Measurements from ENCODE around the genes RDH13, SYT5, TMEM238 and C19orf85.

DNA sequence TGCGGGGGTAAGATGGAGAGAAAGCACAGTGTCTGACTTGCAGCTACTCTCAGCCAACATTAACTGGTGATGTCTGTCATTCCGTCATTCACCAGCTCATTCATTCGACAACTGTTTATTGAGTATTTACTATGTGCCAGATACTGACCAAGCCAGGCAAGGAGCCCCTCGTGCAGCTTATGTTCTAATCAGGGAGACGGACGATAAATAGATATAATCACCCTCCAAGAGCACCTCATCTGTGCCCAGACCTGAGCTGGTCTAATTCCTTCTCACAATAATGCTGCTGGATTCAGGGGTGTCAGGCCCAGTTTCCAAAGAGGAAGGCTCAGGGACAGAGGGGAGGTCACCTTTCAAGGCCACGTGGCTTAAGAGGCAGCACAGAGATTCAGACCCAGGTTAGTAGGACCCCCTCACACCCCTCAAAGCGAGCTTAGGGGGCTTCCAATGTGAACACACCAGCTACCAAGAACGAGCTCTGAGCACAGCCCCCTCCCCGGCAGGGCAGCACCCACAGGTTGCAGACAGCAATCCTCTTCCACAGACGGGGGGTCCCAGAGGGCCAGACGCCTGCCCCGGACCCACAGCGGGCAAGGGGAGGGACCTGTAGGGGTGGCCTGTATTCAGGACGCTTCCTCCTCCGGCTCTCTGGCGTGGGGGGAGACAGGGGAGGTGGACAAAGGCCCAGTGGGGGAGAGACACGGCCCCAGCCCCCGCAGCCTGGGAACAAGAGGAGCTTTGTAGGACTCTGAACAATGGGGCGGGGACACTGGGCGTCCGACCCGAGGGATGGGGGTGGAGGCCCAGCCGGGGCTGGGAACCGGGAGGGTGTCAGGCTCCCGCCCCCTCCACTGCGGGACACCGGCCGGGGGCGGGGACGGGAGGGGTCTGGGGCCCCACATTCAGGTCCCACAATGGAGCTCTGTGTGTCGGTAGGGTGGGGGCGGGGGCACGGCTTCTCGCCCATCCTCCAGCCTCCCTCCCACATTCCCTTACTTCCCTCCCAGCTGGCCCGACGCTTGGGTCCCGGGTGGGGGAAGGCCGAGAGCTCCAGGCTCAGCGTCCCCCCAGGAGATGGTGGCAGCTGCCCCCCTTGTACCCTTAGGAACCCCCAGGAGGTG is 4.8 kb downstream of the TTYH1 start:
- PRO-cap: unidirectional peak, minus-strand start at position 650 of the sequence; unidirectional peak, plus-strand start at position 1,022 of the sequence
- RAMPAGE, long total RNA, 3 experiments: no peak in any of the 3 experiments

DNA sequence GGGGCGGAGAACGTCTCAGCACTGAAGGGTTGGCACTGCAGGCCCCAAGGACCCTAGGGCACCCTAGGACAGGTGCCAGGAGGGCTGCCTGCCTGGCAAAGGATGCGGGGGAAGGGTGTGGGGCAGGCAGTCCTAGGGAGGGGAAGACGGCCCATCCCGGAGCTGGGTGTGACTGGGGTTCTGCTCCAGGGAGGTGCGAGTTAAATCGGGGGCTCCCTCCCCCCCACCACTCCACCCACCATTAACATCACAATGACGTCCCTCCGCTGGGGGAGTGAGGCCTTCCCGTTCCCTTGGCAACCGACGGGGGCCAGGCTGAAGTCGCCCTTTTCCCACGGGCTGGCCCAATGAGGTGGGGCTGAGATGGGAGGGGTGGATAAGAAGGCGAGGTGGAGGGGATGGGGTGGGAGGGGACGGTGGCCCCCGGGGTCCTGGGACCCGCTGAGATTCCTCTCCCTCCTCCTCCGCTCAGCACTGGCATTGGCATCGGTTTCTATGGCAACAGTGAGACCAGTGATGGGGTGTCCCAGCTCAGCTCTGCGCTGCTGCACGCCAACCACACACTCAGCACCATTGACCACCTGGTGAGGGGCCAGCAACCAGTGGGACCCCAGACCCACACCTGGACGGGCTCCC is 5.7 kb downstream of the TTYH1 start:
- PRO-cap: unidirectional peak, plus-strand start at position 296 of the sequence
- RAMPAGE, long total RNA, 3 experiments: no peak in any of the 3 experiments

DNA sequence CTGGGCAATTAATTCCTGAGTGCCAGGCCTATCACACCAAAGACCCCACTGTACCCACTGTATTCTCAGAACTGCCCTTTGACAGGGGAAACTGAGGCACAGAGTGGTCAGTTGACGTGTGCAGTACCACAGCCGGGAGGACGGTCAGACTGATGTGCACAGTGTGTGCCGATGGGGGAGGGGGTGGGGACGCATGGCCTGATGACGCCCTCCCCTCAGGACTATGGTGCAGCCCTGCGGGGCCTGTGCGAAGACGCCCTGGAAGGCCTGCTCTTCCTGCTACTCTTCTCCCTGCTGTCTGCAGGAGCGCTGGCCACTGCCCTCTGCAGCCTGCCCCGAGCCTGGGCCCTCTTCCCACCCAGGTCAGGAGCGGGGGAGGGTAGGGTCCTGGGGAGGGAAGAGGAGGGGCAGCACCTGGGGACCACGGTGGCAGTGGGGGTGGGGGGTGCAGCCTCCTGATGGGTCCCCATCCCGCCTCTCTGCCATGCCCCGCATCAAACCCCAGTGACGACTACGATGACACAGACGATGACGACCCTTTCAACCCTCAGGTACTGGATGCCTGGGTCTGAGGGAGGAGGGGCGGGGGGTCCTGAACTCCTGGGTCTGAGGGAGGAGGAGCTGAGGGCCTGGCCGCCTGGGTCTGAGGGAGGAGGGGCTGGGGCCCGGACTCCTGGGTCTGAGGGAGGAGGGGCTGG is 13.5 kb upstream of the LENG8 start:
- PRO-cap: no peak
- RAMPAGE, long total RNA, 3 experiments: no peak in any of the 3 experiments

DNA sequence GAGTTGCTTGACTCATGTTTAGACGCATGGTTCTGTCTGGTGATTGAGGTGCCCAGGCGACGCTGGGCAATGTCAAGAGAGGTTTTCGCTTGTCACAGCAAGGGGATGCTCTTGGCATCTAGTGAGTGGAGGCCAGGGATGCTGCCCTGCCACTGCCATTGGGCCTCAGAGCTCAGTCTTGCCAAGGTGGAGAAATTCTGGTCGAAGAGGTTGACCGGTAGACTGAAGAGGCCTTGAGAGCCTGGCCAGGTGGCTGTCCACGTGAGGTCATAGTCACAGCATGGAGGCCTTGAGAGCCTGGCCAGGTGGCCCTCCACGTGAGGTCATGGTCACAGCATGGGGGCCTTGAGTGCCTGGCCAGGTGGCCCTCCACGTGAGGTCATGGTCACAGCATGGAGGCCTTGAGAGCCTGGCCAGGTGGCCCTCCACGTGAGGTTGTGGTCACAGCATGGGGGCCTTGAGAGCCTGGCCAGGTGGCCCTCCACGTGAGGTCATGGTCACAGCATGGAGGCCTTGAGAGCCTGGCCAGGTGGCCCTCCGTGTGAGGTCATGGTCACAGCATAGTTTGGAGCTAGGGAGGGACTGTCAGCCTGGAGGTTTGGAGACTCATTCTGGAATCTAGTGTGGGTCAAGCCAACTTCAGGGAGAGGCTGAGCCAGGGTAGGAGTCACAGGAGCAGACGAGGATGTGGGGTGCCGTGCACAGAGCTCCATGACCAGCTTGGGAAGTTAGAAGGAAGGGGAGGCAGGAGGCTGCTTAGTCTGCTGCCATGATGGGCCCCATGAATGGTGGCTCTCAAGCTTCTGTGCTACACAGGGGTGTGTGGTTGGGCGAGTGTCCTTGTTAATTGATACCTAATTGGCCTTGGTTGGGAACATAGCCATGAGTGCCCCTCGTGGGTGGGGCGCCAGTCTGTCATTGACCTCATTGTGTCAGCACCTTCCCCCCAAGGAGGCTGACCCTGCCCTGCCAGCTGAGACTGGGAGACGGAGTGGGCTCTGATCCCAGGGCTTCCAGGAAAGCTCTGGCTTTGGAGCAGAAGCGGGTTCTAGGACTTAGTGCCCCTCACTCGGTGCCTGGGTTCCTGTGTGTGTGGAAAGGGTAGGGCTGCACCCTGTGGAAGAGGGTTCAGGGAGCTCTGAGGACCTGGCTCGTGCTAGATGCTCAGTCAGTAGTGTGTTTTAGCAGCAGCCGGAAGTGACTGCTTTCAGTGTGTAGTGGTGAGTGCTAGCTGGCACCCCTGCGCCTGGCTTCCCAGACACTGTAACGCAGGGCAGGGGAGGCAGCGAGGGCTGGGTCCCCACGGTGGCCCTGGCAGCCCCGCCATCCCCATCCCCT is 4.0 kb downstream of the LENG9 start:
- PRO-cap: no peak
- RAMPAGE, long total RNA, 3 experiments: start-site peak on the plus strand in 1 of 3 experiments, centred at position 295 of the sequence, 396 reads per replicate

DNA sequence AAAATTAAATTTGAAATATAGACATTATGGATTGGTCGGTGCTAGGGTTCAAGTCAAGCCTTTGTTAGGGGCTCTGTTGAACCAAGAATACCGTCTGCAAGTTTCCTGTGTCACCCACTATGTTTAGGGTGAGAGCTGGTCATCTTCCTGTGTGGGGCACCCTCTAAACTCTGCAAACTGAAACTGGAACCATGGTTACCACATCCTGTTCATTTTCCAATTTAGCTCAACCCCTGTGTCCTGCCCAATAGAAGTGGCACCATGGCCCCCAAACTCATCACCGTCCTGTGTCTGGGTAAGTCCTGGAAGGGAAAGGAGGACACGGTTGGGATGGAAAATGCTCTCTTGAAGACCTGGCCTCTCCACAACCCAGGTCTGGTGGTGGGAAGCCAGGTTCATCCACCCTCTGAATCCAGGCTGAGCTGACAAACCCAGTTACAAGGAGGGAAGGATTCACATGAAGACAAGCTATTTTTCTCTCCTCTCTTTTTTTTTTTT is 30.0 kb downstream of the LAIR2 start:
- PRO-cap: no peak
- RAMPAGE, long total RNA, 3 experiments: no peak in any of the 3 experiments

DNA sequence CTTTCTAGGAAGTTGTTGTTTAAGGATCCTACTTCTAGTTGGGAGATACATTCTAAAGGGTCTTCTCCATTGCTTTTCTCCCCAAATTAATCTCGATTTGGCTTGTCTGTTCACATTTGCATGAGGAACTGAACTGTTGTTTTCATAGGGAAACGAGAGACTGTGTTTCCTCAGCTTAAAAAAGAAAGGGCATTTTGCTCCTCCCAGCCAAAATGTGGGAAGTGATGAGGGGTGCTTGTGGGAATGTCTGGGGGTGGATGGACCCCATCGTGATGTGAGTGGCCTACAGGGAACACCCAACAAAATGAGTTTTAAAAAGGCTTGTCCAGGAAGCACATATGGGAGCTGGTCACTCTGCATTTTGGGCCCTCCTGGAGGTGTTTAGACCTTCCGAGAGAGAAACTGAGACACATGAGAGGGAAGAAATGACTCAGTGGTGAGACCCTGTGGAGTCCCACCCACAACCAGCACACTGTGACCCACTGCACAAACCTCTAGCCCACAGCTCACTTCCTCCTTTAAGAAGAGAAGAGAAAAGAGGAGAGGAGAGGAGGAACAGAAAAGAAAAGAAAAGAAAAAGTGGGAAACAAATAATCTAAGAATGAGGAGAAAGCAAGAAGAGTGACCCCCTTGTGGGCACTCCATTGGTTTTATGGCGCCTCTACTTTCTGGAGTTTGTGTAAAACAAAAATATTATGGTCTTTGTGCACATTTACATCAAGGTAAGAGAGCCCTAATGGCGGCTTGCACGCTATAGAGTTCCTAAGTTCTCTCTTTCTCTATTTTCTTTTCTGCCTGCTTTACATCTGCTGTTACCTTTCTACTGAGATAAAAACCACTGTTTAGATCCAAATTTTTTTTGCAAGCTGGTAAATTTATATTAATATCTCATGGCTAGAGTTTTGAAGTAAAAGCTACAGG is 13.4 kb upstream of the LILRB1 start:
- PRO-cap: no peak
- RAMPAGE, long total RNA, 3 experiments: no peak in any of the 3 experiments

DNA sequence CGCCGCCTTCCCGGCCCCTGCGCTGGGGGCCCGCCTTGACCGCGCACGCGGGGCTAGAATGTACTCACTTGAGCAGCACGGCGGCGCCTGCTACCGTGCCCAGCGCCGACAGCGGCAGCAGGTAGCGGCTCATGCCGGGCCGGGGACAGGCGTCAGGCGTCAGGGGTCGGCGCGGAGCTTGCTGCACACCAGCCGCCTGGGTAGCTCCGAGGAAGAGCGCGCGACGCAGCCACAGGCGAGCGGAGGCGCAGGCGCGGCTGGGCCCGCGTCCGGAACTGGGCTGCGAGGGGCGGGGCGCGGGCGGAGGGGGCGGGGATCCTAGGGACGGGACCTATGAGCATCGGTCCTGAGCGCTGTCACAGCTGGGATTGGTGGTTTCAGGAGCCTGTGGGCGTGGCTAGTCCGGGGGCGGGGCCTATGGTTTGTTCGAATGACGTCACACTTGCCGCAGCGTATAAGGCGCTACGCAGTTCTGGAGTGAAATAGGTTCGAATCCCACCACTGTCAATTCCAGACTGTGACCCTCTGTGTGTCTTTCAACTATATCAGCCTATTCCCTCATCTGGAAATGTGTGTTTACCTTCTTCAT is at the start of gene RDH13:
Gene RDH13, minus strand, starts transcription at position 249 of the 589 bp plus-strand sequence.
- PRO-cap: unidirectional peak, minus-strand start at position 244 of the sequence
- RAMPAGE, long total RNA, 3 experiments: start-site peak on the minus strand in 2 of 3 experiments, centred at positions 231 to 246 of the sequence, 33 to 41 reads per replicate

GRCh38 chr19:55080860-55082104 is 5.6 kb downstream of the EPS8L1 start:
- PRO-cap: no peak
- RAMPAGE, long total RNA, 3 experiments: no peak in any of the 3 experiments

GRCh38 chr19:55082305-55082801 is 6.7 kb downstream of the EPS8L1 start:
- PRO-cap: no peak
- RAMPAGE, long total RNA, 3 experiments: no peak in any of the 3 experiments

DNA sequence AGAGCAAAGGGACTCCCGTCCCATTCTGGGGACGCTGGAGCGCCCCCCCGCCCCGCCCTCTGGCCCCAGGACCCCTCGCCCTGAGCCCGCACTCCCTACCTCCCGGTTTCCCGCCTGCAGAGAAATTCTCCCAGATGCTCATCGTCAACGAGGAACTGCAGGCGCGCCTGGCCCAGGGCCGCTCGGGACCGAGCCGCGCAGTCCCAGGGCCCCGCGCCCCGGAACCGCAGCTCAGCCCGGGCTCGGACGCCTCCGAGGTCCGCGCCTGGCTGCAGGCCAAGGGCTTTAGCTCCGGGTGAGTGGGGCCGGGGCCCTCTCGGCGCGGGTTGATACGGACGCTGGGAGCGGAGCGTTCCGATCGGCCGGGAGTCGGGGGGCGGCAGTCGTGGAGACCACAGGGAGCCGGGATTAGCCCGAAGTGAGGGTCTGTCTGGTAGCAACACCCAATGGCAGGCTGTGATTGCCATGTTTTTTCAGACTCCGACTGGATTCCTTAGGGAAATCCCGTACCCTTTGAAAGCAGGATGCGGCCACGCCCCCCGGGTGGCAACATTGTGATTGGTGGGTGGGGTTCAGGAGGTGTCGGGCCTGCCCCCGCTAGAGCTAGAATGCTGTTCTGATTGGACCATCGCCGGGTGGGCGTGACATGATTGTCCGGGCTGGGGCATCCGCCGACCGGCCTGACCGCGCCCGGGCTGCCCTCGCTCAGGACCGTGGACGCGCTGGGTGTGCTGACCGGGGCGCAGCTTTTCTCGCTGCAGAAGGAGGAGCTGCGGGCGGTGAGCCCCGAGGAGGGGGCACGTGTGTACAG is 11.1 kb downstream of the EPS8L1 start:
- PRO-cap: bidirectional peak, plus-strand start at position 708 of the sequence, minus-strand start at position 486 of the sequence
- RAMPAGE, long total RNA, 3 experiments: no peak in any of the 3 experiments

DNA sequence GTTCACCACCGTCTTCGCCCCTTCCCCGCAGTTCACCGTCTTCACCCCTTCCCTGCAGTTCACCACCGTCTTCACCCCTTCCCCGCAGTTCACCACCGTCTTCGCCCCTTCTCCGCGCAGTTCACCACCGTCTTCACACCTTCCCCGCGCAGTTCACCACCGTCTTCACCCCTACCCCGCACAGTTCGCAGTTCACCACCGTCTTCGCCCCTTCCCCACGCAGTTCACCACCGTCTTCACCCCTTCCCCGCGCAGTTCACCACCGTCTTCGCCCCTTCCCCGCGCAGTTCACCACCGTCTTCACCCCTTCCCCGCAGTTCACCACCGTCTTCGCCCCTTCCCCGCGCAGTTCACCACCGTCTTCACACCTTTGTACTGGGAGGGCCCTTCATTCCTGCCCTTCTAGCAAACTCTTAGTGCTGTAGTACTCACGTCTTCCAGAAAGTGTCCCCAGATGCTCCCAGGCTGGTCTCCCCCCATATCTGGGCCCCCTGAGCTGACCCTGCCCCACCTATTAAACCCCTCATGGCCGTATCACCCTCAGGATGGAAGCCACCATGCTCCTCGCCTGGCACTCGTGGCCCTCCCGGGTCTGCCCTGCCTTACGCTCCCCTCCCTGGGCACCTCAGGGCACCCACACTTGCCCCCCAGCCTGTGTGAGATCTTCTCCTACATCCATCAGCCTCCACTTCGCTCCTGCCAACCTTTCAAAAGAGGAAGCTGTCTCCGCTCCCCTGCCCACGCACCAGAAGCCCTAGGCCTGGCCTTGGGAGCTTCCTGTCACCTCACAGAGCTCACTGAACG is 19.9 kb downstream of the PPP1R12C start:
- PRO-cap: no peak
- RAMPAGE, long total RNA, 3 experiments: no peak in any of the 3 experiments

- PRO-cap: no peak
- RAMPAGE, long total RNA, 3 experiments: no peak in any of the 3 experiments
These were observed at the start of gene SYT5 for GRCh38 chr19:55179708-55180678. SYT5 (minus strand) TSS chr19:55180289.

GRCh38 chr19:55383380-55384505 is at the start of gene TMEM238:
TMEM238 (minus strand) TSS chr19:55384292.
- PRO-cap: unidirectional peak, plus-strand start at chr19:55383861; unidirectional peak, plus-strand start at chr19:55383893; unidirectional peak, minus-strand start at chr19:55384279
- RAMPAGE, long total RNA, 3 experiments: no peak in any of the 3 experiments

GRCh38 chr19:55384506-55384840 is 381 bp upstream of the TMEM238 start:
- PRO-cap: no peak
- RAMPAGE, long total RNA, 3 experiments: no peak in any of the 3 experiments

DNA sequence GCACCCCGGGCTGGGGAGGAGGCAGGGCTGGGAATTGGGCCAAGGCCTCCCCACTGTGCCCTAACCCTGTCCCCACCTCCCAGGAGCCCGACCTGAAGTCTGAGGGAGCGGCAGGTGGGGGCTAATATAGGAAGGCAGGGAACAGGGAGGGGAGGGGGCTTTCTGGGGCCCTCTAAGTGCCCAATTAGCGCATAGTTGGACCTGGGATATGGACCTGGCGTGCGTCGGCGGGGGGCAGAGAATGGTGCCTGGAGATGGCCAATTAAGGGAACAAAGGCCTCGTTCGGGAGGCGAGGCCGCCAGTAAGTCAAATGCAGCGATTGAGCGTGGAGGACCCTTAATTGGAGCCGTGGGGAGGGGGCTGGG is at the start of gene C19orf85:
Gene C19orf85, minus strand, starts transcription at position 101 of the 366 bp plus-strand sequence.
- PRO-cap: no peak
- RAMPAGE, long total RNA, 3 experiments: no peak in any of the 3 experiments

DNA sequence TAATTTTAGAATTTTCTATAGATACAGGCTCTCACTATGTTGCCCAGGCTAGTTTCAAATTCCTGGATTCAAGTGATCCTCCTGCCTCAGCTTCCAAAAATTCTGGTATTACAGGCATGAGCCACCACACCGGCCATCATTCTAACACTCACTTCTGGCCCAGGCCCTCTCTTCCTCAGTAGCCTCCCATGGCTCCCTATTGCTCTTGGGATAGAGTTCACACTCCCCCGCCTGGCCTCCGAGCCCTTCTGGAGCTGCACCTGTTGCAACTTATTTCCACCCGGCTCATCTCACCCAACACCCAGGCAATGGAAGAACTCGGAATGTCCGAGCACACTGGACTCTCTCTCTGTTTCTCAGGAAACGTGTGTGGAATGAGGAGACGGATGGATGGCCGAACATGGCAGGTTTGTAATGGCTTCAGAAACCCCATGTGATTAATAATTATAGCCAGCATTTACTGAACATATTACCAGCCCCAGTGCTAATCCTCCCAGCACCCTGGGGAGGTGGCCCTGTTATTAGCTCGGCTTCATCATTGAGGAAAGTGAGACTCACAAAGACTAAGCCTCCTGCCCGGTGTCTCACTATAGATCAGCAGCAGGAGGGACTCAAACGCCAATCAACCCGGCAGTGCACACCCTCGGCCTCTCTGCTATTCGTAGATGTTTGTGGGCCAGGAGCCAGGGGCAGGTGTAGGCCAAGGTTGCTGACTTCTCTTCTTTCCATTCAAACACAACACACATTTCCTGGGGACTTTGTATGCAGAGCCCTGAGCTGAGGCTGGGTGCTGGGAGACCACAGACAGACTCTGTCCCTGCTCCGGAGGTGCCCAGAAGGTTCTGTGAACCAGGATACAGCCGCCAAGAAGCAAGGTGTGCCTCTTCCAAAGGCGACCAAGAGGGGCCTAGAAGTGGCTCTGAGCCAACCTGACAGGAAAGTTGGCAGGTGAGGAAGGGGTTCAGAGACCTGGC is 9.2 kb upstream of the SBK3 start:
- PRO-cap: no peak
- RAMPAGE, long total RNA, 3 experiments: no peak in any of the 3 experiments

GRCh38 chr19:55577490-55578159 is 3.0 kb downstream of the ZNF579 start:
- PRO-cap: no peak
- RAMPAGE, long total RNA, 3 experiments: no peak in any of the 3 experiments

GRCh38 chr19:55585591-55586411 is 5.2 kb upstream of the ZNF579 start:
- PRO-cap: no peak
- RAMPAGE, long total RNA, 3 experiments: no peak in any of the 3 experiments

- PRO-cap: no peak
- RAMPAGE, long total RNA, 3 experiments: no peak in any of the 3 experiments
These were observed 6.6 kb upstream of the ZNF579 start for GRCh38 chr19:55587044-55587847.

- PRO-cap: no peak
- RAMPAGE, long total RNA, 3 experiments: no peak in any of the 3 experiments
These were observed 1.1 kb upstream of the CCDC106 start for GRCh38 chr19:55646878-55647322.